ENCODE measurements around a stretch of chr14.

- RRBS, result no CpG with 5 or more reads among the region's 8 CpGs
Observed at GRCh38 chr14:76930056-76930440, 98.5 kb downstream of the IRF2BPL start.

GRCh38 chr14:76939852-76940164, 88.7 kb downstream of the IRF2BPL start:
- RRBS, result no CpG with 5 or more reads among the region's 1 CpG

DNA sequence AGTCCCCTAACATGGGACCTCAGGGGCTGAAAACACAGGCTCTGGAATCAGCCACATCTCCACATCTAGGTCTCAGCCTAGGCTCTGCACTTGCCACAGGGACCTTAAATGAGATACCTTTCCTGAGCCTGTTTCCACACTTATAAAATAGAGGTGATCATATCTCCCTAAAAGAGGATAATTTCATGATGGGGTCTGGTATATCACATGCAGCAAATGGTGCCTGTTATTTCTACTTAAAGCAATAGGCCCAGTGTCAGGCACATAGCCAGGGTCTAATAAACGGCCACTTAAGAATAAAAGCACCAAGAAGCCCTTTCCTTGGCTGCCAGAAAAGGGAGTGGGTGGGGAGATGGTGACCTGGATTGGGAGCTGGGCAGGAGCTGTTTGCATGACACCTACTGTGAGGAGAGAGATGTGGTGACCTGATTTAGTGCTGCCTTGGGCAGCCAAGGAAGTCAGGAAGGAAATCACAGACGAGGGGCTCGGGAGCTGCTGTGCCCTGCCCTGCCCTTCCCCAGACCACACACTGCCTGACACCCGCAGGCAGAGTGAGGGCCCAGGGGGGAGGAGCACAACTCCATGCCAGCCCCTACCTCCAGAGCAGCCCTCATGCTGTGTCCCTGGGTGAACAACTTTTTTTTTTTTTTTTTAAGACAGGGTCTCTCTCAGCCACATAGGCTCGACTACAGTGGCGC, 71.1 kb downstream of the IRF2BPL start:
- RRBS, result no CpG with 5 or more reads among the region's 6 CpGs

- RRBS, result no CpG with 5 or more reads among the region's 7 CpGs
Observed at GRCh38 chr14:76960008-76960283, 68.6 kb downstream of the IRF2BPL start.

DNA sequence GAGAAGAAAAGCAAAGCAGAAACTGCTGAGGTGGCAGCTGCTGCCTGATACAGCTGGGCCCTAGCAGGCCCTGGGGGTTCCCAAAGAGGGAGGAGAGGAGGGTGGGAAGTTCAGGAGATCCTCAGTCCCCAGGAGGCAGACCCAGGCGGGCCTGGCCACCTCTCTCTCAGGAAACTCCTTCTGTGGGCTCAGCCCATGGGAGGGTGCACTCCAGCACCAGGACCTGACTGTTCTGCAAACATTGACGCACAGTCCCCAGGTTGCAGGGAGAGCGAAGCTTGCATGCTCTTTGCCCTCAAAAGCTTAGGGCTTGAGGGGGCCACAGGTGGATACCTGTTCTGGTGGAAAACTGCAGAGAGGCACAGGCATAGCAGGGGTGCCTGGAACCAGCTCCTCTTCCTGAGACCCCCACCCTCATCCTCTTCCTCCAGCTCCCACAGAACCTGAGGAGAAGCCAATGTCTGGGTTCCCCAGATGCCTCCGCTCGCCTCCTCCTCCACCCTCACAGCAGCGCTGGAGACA, 29.5 kb downstream of the IRF2BPL start:
- RRBS, result no CpG with 5 or more reads among the region's 6 CpGs

DNA sequence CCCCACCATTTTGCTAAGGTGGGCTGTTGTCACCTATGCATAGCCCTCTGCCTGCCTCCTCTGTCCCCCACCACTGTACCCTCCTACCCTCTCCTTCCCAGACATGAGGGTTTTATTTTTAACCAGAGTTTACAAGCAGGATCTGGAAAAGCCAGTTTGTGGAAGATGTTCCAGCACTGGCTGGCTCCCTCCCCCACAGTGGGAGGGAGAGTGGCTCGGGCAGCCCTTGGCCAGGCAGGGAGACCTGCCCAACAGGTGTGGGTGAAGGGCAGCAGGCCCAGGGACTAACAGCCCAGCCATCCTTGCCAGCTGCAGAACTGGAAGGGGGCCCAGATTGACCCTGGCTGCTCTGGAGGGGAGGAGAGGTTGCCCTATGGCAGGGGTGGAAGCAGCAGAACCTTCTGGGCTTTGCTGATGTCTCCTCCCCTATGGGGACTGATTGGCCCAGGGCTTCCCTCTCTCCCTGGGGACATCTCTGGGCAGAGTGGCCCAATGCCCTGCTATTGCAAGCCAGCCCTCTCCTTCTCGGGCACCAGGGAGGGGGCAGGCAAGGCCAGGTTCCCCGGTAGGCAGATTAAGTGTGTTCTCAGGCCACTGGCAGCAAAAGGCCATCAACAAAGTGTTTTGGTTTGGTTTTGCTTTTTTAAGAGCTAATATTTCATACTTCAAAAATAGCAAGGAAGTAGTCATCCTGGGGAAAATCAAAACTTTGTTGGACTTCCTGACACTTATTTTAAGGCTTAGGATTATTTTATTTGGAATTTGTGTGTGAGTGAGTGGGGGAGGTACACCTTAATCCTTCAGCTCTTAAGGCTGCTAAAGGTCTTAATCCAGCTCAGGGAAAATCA, 20.4 kb downstream of the IRF2BPL start:
- RRBS, result no CpG with 5 or more reads among the region's 3 CpGs

GRCh38 chr14:77033259-77033740, 4.8 kb upstream of the IRF2BPL start:
- RRBS, result 3% methylated on average over 9 of the region's 28 CpGs

DNA sequence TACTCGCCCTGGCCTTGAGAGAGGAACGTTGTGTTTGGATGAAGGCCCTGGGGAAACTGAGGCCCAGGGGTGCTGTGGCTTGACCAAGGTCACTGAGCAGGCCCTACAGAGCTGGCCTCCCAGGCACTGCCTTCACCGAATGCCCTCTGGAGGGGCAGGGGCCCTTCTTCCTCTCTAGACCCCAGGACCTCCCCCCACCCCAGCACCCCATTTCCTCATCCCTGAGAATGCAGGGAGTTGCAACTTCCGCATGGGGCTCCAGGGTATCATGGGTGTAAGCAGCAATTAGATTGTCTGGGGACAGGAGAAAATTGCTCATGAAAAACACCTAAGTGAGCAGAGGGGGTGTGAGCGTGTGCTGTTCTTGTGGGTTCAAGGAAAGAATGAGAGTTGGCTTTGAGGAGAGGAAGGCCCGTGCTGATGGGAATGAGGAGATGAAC, 872 bp downstream of the TMEM63C start:
- RRBS, result no CpG with 5 or more reads among the region's 6 CpGs

- RRBS, result no CpG with 5 or more reads among the region's 3 CpGs
Observed at GRCh38 chr14:77313966-77314513, 6.6 kb downstream of the POMT2 start.

DNA sequence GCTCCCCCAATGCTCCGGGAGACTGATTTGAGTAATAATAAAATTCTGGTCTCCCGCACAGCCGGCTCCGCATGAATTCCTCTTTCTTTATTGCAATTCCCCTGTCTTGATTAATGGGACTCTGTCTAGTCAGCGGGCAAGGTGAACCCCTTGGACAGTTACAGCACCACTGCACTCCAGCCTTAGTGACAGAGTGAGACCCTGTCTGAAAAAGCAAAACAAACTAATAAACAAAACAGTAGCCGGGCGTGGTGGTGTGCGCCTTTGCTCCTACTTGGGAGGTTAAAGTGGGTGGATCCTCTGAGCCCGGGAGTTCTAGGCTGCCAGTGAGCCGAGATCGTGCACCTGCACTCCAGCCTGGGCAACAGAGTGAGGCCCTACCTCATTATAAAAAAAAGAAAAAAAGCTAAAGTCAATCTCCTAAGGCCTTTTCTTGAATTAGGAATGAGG, 24.7 kb upstream of the SPTLC2 start:
- RRBS, result 17% methylated on average over 3 of the region's 11 CpGs

DNA sequence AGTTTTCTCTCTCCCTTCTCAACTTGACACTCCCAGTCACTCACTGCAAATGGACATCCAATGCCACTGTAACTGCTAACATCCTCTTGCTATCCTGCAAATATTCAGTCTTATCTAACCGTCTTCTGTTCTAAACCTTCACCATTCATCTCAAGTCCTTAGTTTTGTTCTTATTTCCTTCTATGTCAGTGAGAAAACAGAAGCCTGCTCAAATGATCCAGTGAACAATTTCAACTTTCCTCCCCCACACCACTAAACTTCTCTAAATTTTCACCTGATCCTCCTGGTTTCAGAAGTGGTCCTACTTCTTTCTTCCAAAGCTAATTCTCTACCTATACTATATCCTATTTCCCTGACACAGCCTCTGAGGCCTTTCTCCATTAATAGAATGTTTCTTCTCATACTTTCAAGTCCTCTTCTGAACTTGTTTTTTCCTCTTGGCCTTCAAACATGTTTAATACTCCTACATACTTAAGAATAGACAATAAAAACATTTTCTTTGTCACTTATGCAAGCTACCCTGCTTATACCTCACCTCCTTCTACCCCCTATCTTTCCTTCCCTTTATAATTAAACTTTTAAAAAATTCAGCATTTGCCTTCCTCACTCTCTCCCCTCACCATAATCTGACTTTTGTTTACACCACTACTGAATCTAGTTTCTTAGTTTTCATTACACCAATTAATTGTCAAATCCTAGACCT, 20.7 kb downstream of the ALKBH1 start:
- RRBS, result no CpG with 5 or more reads among the region's 1 CpG

DNA sequence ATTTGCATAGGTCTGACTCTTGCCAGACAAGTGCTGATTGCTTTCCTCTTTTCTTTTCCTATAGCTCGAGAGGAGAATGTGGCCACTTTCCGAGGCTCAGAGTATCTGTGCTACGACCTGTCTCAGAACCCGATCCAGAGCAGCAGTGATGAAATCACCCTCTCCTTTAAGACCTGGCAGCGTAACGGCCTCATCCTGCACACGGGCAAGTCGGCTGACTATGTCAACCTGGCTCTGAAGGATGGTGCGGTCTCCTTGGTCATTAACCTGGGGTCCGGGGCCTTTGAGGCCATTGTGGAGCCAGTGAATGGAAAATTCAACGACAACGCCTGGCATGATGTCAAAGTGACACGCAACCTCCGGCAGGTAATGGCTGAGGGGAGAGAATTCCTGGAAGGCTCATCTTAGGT, 474.9 kb downstream of the NRXN3 start:
- RRBS, result 95% methylated on average over 4 of the region's 14 CpGs

GRCh38 chr14:80267177-80267664, 55.9 kb upstream of the DIO2 start:
- RRBS, result no CpG with 5 or more reads among the region's 4 CpGs

GRCh38 chr14:80315698-80315995, 104.3 kb upstream of the DIO2 start:
- RRBS, result no CpG with 5 or more reads among the region's 1 CpG

- RRBS, result no CpG with 5 or more reads among the region's 6 CpGs
Observed at GRCh38 chr14:80454979-80455468, 243.7 kb upstream of the DIO2 start.

DNA sequence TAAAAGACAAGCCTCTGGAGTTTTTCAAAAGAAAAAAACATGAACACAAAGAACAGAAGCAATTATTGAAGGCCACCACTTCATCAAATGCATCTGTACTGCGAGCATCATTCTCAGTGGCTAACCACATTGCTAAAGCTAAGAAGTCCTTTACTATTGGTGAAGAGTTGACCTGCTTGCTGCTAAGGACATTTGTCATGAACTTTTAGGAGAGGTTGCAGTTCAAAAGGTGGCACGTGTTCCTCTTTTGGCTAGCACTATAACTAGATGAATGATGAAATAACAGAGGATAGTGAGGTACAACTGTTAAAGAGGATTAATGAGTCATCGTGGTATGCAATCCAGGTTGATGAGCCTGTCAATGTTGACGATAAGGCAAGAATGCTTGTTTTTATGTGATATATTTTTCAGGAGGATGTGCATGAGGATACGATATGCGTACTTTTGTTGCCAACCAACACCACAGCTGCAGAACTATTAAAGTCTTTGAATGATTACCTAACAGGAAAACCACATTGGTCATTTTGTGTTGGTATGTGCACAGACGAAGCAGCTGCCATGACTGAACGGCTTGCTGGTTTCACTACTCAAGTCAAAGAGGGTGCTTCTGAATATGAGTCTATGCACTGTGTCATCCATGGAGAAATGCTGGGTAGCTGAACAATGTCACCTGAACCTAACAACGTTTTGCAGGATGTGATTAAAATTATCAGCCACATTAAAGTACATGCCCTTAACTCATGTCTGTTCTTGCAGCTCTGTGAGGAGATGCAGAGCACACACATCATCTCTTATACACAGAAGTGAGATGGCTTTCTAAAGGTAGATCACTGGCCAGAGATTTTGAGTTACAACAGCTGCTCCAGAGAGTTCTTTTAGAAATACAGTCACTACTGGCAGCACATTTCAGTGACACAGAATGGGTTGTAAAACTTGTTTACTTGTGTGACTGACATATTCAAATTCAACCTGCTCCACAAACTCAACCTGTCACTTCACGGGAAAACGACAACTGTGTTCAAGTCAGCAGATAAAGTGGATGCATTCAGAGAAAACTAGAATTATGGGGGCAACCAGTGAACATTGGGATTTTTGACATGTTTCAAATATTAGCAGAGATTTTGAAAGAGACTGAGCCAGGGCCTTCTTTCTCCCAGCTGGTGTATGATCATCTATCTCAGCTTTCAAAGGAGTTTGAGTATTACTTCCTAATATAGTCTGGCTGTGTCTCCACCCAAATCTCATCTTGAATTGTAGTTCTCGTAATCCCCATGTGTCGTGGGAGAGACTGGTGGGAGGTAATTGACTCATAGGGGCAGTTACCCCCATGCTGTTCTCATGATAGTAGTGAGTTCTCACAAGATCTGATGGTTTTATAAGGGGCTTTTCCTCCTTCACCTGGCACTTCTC, 10.3 kb downstream of the CEP128 start:
- RRBS, result no CpG with 5 or more reads among the region's 13 CpGs

DNA sequence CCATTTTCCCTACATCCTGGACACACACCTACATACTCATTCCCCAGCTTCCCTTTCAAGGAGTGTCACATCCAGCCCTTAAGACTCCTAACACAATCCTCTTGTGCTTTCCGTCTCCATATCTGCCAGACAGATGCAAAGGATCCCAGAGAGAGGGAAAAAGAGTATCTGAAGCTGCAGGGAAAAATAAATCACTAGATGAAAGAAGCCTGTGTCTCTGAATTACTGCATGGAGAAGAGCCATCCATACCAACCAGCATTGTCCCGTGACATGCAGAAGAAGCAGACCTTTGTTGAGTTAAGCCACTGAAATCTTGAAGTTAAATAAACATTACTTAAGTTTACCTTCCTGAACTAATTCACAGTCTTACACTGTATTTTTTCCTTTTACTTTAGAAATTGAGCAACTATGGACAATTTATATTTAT, 54.6 kb downstream of the GTF2A1 start:
- RRBS, result no CpG with 5 or more reads among the region's 2 CpGs

DNA sequence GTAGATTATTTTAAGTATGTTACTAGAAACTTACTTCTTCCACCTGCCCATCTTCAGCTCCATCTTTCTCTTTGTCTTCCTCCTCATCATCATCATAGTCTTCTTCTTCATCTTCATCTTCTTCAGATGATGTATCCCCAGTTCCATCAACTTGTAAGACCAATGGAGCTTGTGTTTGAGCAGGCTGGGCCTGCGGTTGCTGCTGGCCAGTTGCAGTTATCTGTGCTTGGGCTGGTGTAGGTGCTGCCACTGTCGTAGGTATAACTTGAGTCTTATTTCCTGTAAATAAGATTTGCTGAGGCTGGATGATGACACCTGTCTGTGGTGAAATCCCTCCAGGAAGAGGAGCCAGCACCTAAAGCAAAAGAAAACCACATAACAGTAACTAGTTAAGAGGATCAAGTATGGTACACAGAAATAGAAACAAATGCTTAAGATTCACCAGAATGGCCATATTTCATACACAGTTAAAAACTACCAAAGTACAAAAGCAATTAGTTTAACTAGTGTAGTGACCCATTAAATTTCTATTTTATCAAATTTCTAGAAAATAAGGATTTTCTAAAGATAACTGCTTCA, 28.2 kb downstream of the GTF2A1 start:
- RRBS, result no CpG with 5 or more reads among the region's 2 CpGs

- RRBS, result no CpG with 5 or more reads among the region's 9 CpGs
Observed at GRCh38 chr14:81208344-81208875, 12.3 kb downstream of the GTF2A1 start.

GRCh38 chr14:81384531-81385372, 15.4 kb downstream of the STON2 start:
- RRBS, result no CpG with 5 or more reads among the region's 7 CpGs